Skin of body (tissue), 2 donors: Measurements from ENCODE around the genes H3C10 and H2BC15.

DNA sequence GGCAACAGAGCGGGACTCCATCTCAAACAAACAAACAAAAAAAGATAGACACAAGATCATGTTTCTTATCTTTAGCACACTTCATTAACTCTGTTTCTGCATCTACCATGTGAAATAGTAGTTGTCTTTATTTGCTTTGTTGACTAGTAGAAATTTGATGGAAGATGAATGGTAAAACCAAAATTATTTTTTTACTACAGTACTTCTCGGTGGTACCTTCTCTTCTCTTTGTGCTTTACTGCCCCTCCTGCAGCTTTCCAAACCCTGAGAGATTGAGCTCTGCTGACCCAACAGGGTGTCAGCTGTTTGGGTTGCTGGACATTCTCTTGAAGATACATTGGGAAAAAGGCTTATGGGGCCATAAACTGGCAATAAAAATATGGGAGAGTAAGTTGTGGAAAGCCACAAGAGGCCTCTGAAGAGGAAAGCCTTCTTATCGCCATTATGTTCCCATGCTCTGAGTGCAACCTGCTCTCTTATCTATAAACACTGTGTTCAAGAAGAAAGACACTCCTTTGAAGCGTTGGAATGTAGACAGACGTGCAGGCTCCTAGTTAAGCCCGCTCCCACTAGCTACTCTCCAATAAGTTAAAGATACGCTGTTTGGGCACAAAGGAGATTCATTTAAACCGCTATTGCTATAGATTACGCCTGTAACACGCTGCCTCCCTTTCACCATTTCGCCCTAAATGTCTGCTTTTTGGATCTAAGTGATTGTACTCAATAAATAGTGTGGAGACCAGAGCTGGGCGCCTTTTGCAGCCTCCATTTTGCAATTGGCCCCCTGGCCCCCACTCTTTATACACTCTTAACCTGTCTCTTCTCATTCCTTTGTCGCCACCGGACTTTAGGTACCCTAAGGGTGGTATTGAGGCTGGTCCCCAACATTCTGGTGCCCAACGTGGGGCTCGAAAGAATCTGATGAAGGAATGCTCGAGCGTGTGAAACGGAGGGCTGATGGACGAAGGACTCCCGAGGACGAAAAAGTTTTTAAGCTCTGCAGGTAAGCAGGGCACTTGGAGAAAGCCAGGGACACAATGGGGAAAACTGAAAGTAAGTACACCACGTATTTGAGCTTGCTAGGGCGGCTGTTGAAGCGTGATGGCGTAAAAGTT, 40.6 kb downstream of the H2AC12 start:
- RAMPAGE, long total RNA: no peak

GRCh38 chr6:27237400-27238259, 9.9 kb upstream of the PRSS16 start:
- RAMPAGE, long total RNA: no peak

DNA sequence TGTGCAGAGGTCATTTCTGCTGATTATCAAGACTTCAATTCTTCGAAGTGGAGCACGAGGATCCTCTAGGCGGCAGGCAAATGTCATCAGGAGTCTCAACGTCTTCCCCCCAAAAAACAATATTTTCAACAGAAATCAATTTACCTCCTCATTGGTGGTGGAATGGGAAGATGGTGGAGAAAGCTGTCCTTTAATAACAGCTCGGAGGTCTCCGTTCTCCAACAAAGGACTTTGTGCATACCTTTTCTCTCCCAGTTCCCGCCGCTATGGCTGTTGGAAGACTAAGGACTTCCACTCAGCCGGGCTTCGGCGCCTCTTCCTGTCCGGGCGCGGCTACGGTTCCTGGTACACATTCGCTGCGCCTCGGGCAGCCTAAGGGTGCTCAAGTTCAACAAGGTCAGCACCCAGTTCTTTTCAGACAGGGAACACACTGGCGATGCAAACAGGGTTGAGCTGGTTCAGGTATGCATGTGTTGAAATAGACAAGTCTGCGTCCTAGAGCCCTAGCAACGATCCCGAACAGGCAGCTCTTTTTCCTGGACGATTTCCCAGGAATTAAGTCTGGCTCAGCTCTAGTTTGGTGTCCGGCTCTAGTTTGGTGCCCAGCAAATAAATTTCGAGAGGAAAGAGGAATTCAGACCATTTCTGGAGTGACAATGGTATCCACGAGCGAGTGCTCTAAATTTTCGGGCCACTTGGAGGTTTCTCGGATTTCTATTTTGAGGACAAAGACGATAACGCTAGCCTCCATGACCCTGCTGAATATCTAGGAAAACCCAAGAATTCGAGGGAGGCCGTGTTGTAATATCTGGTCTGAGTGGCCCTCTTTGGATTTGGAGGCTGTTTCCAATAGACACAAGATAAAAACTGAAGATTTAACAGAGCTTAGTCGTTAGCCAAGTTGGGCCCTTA, 8.9 kb upstream of the PRSS16 start:
- RAMPAGE, long total RNA: no peak

- RAMPAGE, long total RNA: no peak
Measured at GRCh38 chr6:27280551-27280918, 31.5 kb downstream of the POM121L2 start.

DNA sequence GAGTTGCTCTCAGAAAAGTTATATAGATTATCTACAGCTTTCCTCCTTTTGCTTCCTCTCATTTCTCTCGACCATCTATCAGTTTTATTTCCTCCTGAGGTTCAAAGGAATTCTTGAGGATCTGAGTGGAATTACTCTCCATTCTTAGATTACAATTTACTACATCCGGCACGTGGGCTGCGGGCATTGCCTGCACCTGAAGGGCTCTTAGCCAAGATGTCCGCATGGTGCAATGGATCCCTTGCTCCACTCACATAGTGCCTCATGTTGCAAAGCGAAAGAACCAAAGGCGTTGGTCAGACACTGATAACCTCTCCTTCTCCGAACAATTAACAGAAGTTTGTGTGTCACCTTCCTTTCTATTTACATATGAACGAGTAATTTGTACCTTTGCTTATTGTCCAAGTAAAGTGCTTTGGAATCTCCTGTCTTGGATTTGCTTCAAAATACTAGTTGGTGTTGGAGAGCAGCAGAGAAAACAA, 13.9 kb downstream of the POM121L2 start:
- RAMPAGE, long total RNA: no peak

GRCh38 chr6:27375597-27376136, 12.9 kb upstream of the ZNF391 start:
- RAMPAGE, long total RNA: no peak

- RAMPAGE, long total RNA: no peak
Measured at GRCh38 chr6:27477814-27478408, 5.0 kb upstream of the ZNF184 start.

DNA sequence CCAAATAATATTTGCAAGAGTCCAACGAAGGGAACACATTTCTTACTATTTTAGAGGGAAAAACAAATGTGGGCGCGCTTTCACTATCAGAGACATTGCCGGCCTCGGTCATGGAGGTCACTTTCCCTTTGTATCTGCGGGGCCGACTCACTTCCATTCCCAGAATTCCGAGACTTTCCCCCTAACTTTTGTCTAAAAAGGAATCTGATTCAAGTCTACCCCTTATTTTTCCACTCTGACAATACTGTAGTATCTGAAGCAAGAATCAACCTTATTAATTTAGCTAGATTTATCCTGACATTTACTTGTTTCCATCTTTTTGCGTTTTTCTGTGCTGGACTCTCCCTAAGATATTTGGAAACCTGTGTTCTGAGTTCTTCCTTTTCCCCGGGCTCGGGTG, 71.8 kb upstream of the ZNF184 start:
- RAMPAGE, long total RNA: no peak

DNA sequence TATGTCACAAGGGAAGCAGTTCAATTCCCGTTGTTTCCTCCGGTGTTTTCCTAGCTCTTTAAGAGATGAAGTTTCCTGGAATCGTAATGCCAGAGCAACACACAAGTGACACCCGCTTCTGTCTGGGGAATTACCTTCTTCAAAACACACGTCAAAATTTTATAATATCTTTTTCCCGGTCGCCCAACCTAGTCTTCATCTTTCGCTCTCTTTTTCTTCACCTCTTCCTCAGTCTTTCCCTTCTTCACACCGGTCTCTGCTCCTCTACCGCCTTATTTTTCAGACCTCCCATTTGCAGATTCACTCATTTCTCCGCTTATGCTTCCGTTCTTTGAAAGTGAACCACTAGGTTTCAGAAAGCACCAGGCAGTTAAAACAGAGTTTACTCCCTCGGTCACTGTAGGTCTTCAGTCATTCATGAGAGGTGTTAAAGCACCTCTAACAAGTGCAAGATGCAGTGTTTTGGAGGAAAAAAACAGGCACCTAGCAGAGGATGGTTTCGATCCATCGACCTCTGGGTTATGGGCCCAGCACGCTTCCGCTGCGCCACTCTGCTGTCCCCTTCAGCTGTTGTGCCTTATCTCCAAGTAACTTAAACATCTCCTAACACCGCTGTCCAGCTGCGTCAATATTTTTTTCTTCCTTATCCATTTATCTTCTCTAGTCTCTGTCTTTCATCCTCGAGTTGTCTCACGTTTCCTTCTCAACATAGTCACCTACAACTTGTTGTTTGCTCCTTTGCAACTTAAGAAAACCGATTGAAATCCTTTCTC, 119.6 kb upstream of the ZNF184 start:
- RAMPAGE, long total RNA: no peak

GRCh38 chr6:27602475-27602925, 129.6 kb upstream of the ZNF184 start:
- RAMPAGE, long total RNA: no peak

DNA sequence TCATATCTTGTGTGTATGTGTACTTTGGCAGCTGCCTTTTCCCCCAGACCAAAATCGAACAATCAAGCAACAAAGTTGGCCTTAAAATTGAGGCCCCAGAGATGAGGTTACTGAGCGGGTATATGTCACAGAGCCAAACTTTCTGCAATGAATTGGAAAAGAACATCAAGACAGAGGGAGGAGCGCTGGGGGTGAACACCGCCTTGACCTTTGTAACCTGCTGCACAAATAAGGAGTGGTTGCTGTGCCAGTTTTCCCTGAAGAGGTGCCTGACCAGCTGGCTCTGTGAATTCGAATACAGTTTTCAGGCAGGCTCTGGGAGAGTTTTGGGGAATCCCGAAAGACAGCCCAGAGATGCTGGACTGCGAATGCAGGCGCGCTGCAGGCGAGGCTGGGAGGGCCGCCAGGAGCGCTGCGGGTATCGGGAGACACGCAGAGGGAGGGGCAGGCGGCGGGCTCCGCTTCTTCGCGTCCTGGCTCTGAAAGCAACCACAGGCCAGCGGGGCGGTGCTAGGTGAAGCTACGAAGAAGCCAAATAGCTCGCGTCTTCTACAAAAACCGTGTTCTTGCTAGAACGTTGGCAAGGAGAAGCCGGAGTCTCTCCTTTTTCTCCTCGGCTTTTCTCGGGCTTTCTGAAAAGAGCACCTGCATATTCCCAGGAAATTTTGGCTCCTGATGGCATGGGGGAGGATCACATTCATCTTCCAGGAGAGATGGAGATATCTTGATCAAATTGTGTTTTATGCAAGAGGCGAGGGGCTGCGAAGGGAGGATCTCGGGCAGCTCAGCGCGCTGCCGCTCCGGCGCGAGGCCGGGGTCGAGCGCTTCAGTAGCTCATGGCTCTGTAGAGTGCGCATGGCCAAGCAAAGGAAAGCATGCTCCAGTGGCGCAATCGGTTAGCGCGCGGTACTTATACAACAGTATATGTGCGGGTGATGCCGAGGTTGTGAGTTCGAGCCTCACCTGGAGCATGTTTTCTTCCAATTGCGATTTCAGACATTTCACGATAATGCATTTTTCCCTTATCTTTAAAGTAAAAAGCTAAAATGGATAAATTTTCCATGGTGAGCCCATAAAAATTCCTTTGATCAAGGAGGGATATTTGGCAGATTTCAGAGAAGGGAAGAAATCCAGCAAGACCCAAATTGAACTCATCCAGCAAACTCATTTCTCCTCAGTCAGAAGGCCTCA, 158.0 kb upstream of the ZNF184 start:
- RAMPAGE, long total RNA: no peak

GRCh38 chr6:27670318-27670801, 137.4 kb downstream of the H2BC13 start:
- RAMPAGE, long total RNA: no peak

- RAMPAGE, long total RNA: no peak
Measured at GRCh38 chr6:27687129-27687410, 120.7 kb downstream of the H2BC13 start.

DNA sequence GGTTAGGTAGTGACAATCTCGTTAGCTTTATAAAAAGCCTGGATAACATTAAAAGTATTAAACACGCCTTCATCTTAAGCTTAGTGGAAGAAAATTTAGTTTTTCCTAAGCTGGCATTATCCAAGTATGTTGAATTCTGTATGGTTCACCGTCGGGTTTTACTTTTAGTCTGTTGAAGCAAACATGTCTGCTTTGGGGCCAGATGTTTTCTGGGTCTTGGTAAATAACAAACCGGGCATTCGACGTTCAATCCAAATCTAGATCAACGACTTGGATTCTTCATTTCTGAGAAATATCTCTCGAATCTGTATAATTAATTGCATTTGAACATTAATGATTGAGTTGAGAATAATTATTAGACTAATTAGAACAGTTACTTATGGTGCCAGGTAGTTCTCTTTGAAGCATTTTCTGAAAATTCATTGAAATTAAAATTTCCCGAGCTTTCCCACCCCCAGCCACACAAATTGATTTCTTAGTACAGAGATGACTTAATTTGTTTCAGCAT, 850 bp downstream of the H2AC13 start:
- RAMPAGE, long total RNA: no peak

DNA sequence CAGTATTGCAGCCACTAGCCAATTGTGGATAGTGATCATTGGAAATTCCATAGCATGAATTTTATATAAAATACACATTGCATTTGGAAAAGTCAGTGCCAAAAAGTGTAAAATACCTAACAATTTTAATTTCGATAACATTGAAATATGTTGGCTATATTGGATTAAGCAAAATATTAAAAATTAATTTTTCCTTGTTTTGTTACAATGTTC, 362 bp upstream of the H3C10 start:
- RAMPAGE, long total RNA: no peak

GRCh38 chr6:27809796-27810136, at the start of gene H3C10:
TSS of gene H3C10 (plus strand) at chr6:27810051.
- RAMPAGE, long total RNA: no peak

GRCh38 chr6:27836702-27837646, 1.2 kb downstream of the H2AC15 start:
- RAMPAGE, long total RNA: no peak

DNA sequence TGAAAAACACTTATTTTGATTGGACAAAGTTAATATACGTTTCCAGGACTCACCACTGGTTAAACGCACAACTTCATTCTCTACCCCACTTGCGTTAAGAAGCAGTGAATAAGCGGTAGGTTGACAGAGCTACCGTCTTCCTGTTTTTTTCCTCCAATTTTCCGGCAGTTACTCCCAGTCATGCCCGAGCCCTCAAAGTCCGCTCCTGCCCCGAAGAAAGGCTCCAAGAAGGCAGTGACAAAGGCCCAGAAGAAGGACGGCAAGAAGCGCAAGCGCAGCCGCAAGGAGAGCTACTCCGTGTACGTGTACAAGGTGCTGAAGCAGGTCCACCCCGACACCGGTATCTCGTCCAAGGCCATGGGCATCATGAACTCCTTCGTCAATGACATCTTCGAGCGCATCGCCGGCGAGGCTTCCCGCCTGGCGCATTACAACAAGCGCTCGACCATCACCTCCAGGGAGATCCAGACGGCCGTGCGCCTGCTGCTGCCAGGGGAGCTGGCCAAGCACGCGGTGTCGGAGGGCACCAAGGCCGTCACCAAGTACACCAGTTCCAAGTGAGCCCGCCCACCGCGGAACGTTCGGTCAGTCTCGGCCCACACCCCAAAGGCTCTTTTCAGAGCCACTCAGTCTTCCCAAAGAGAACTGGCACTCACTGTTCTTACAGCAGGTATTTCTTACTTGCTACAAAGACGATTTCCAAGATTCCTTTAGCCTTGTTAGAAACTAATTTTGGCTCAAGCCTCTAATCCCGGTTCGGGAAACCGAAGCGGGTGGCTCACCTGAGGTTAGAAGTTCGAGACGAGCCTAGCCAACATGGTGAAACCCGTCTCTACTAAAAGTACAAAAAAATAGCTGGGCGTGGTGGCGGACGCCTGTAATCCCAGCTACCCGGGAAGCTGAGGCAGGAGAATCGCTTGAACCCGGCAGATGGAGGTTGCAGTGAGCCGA, at the start of gene H2BC15:
TSS of gene H2BC15 (plus strand) at position 88 of the 951 bp plus-strand sequence.
- RAMPAGE, long total RNA: start-site peak on the plus strand centred at position 117 of the sequence, 65 bp wide, 1,880 and 296 reads in 2 replicates

- RAMPAGE, long total RNA: no peak
Measured at GRCh38 chr6:27839433-27840411, 1.4 kb downstream of the H2BC15 start.

DNA sequence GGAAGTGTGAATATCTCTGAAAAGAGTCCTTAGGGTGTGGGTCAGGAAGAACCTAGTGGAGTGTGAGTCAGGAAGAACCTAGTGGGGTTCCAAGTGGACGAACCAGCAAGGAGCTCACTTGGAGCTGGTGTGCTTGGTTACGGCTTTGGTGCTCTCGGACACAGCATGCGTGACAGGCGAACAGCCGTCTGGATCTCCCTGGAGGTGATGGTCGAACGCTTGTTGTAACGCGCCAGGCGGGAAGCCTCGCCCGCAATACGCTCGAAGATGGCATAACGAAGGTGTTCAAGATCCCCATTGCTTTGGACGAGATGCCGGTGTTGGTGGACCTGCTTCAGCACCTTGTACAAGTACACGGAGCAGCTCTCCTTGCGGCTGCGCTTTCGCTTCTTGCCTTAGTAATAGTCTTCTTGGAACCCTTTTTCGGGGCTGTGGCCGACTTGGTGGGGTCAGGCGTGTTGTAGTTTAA, 1.1 kb upstream of the H2AC16 start:
- RAMPAGE, long total RNA: no peak